LUHMES (cell line): ENCODE measurements around the gene ZNF358.

- PRO-cap, result no peak
Observed at GRCh38 chr19:6475286-6475902, 6.2 kb downstream of the DENND1C start.

- PRO-cap, result no peak
Observed at GRCh38 chr19:6608786-6609022, 17.8 kb upstream of the CD70 start.

DNA sequence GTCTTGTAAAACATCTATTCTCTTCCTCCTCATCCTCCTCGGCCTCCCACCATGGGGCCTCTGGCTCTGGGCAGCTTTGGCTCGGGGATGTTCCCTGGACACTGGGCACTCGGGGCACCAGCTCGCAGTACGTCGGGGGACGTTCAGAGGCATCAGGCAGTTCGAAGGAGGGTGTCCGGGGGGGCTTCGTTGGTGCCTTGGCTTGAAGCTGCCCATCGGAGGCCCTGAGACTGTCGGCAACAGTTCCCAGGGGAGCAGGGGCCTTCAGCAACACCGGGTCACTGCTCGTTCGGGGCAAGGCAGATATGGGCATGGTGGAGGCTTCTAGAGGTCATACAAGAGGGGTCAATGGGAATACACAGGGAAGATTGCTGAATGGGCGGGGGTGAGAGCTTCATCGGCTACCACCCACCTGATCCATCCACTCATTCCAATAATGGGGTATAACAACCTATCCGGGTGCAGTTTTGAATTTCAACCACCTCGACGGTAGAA lies 12.2 kb downstream of the SH2D3A start:
- PRO-cap, result no peak

DNA sequence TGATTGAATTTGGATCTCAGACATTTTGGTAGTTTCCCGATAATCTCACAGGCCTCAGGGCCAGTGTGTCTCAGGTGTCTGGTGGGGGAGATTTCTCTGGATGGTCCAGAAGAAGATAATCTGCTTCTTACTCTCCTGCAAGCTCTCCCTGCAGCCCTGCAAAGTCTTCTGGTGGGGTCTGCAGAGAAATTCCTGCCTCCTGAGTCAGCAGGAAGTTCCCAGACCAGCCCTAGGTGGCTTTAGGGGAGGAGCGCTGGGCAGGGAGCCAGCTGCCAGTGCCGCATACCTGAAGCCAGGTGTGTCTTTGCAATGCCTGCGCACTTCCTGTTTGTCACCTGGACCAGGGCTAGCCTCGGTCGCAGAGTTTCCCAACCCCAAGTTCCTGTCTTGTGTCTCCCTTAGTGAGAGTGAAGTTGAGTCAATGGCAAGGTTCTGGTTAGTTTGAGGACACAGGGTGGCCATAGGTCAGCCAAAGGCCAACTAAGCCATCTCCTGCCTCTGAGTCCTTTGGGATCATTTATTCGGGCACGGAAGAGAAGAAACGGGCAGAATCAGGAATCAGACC lies 1.3 kb downstream of the SH2D3A start:
- PRO-cap, result no peak

- PRO-cap, result no peak
Observed at GRCh38 chr19:6806330-6806894, 33.9 kb downstream of the VAV1 start.

- PRO-cap, result no peak
Observed at GRCh38 chr19:6863481-6864021, 23.8 kb upstream of the ADGRE1 start.

DNA sequence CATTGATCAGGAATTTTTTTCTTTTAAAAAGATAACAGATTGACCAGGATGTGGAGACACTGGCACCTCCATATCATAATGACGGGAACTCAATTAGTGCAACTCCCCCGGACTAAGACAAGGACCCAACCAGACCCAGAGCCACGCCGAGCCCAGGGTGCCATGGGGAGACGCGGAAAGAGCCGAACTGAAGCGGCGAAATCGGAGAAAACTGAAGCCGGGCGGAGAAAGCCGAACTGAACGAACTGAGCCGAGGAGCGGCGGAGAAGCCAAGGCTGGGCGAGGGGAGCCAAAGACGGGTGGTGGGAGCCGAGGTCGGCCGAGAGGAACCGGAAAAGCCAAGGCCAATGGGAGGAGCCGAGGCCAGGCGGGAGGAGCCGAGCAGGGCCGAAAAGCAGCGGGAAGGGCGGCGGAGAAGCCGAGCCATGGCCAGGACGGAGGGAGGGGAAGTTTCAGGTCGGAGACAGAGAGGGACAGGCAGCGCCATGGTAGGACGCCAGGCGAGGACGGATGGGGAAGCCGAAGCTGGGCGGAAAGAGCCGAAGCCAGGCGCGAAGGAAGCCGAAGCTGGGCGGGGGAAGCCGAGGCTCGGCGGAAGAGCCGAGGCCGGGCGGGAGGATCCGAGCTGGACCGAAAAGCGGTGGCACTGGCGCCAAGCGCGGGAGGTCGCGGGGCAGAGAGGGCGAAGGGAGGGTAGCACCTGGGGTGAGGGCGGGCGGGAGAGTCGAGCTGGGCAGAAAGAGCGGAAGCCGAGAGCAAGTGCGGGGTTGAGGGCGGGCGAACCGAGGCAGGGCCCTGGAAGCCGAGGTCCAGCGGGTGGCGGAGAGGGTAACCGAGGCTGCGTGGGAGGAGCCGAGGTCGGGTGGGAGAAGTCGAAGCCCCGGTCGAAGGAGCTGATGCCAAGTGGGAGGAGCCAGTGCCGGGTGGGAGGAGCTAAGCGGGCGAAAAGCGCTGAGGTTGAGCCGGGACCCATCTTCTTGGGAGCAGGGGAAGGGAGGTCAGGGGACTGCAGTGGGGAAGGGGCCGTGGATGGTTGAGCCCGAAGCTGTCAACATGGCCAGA lies 29.5 kb downstream of the ZNF557 start:
- PRO-cap, result bidirectional peak, plus-strand start at position 415 of the sequence, minus-strand start at position 182 of the sequence; bidirectional peak, plus-strand start at position 583 of the sequence, minus-strand start at position 509 of the sequence; bidirectional peak, plus-strand start at position 971 of the sequence, minus-strand start at position 899 of the sequence

GRCh38 chr19:7112882-7113716 lies 43.6 kb downstream of the ZNF557 start:
- PRO-cap, result no peak

DNA sequence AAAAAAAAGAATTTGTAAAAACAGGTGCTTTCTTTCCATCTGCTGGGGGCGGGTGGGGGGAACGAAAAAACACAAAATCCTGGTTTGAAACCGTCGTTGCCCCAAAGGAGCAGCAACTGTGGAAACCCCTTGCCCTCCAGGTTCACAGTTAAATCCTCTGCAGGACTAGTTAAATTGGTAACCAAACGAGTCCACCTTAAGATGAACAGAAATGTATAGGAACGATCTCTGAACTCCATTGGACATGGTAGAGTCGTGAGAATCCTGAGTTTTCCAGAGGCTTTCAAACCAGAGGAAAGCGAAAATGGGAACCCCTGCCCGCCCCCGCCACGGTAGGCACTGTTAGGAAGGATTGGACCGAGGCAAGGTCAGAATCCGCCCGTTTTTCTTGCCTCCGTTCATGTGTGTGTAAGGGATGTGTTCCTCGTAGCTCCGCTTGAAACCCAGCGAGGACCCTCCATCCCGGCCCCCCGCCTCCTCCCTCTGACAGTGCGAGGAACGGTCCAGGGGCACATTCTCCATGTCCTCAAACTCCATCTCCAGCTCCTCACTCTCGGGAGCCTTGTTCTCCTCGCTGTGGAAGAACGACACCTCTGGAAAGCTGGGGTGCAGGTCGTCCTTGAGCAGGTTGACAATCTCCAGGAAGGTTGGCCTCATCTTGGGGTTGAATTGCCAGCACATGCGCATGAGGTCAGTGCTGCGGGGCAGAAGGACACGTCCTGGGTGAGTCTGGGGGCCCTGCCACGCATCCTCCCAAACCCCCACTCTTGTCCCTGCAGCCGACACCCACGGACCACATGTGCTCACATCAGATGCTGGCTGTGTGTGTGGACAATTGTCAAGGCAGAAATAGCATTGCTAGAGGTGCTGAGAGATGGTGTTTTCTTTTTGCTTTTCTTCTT lies 47.5 kb downstream of the ZNF557 start:
- PRO-cap, result no peak

- PRO-cap, result no peak
Observed at GRCh38 chr19:7255497-7256011, 38.7 kb downstream of the INSR start.

DNA sequence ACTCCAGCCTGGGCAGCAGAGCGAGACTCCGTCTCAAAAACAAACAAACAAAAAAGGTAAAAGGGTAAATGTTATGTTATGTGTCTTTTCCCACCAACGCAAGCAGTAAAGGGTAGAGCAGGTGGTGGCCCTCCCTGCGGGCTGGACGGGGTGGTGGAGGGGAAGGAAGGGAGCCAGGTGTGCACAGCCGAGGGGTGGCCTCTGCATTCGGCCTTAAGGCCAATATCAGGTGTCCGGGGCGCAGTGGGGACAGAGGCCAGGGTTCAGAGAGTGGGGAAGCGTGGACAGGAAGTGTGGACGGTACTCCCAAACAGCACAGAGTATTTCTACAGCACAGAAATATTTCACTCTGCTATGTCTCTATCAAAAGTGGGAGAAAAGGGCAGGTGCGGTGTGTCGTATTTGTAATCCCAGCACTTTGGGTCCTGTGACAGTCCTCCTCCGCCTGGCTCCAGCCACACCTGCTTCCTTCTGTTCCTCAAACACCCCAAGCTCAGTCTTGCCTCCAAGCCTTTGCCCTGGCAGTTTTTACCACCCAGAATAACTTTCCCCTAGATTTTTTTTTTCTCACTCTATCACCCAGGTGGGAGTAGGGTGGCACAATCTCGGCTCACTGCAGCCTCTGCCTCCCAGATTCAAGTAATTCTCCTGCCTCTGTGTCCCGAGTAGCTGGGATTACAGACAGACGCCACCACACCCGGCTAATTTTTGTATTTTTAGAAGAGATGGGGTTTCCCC lies 3.8 kb upstream of the ARHGEF18 start:
- PRO-cap, result no peak

DNA sequence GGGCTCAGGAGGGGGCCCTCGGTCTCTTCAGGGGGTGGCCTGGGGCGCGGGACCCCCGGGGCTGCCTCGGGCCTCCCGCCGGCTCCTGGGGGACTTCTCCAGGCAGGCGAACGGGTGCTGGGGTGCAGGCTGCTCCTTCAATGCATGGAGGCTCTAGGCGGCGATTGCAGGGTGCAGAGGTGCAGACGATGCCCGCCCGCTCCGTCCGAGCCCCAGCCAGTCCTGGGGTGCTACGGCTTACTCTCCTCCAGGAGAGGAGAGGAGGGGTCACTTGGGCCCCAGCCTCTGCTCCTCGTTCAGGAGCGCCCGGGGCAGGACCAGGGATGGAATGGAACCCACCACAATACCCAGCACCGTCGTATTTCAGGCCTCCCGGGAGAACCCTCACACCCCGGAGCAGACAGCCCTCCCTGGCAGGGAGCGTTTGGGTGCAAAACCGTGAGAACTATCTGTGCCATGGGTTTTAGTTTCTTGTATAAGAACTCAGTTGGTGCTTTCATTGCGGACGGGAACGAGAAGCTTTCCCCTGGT lies 46.6 kb downstream of the ARHGEF18 start:
- PRO-cap, result no peak

GRCh38 chr19:7500742-7501725 lies 3.7 kb downstream of the TEX45 start:
- PRO-cap, result bidirectional peak, plus-strand start at chr19:7501272, minus-strand start at chr19:7501167

DNA sequence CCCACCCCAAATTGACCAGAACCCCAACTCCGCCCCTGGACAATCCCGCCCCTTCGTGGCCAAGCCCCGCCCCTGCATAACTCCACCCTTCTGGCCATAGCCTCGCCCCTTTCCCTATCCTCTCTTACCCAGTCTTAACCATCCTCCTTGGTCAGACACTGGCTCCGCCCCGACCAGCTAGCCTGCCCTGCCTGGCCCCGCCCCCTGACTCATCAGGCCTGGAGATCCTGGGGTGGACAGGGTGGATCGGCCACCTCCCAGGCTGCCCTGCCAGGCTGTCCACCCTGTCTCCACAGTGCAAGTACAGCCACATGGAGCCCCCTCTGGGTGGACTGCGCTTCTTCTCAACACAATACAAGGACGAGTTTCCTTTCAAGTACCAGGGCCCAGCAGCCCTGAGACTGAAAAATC lies 8.0 kb upstream of the ZNF358 start:
- PRO-cap, result unidirectional peak, plus-strand start at position 211 of the sequence

DNA sequence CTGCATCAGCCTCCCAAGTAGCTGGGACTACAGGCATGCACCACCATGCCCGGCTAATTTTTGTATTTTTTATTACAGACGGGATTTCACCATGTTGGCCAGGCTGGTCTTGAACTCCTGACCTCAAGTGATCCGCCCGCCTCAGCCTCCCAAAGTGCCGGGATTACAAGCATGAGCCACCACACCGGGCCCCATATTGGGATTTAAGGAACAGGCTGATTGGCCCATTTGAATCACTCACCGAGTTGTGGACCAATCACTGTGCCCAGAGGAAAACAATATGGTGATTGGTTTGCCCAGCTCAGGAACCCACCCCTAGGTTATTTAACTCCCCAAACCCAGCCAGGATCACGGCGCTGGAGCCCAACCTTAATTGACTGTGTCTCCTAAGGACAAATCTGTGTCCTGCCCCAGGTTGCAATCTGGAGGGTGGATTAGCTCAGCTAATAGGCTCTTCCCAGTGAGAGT lies 3.7 kb upstream of the ZNF358 start:
- PRO-cap, result no peak

GRCh38 chr19:7515776-7516280 lies at the start of gene ZNF358:
Gene ZNF358, plus strand, starts transcription at chr19:7516103.
- PRO-cap, result bidirectional peak, plus-strand start at chr19:7516120, minus-strand start at chr19:7516006

DNA sequence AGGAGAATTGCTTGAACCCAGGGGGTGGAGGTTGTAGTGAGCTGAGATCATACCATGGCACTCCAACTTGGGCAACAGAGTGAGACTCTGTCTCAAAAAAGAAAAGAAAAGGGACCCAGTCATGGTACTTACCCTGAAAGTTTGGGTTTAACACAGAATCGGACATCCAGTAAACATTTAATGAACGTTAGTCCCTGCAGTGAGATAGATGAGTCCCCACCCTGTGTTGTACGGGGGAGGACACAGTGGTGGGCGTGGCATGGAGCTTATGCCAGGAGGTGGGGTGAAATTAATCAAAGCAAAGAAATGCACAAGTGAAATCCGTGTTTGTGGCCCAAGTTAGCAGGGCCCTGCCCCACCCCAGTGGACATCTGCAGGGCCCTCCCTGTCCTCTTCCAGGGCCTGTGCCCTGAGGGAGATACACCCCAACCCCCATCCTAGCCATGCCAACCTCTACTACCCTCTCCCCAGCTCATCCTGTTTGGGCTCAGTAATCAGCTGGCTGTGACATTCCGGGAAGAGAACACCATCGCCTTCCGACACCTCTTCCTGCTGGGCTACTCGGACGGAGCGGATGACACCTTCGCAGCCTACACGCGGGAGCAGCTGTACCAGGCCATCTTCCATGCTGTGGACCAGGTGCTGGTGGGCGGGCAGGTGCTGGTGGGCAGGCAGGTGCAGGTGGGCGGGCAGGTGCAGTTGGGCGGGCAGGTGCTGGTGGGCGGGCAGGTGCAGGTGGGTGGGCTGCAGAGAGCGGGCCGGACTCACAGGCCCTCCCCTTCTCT lies 3.7 kb downstream of the MCOLN1 start:
- PRO-cap, result no peak

GRCh38 chr19:7553483-7553960 lies 18.0 kb downstream of the PNPLA6 start:
- PRO-cap, result no peak

- PRO-cap, result no peak
Observed at GRCh38 chr19:7554912-7555797, 19.6 kb downstream of the PNPLA6 start.

DNA sequence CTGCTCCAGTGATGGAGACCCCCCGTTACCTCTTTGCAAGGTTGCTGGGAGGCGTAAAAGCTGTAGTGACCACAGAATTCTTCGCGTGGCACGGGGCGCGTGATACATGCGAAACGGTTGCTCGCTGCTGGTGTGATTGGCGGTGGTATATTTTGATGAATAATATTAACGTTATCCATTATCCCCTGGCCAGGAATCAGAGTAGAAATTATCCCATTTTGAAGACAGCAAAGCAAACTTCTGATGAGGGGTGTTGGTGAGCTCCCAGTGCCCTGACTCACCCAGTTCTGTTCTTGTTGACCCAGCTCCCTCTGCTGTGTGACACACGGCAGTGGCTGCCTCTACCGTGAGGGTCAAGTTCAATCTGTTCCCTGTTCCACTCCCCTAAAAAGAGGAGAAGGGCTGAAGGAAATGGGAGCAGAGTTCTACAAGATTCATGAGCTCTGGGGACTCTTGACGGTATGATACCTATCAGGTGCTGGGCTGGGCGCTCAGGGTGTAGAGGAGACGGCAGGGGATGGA lies 2.0 kb downstream of the CAMSAP3 start:
- PRO-cap, result no peak